ENCODE results near the genes DEFB118 and DEFB124.

DNA sequence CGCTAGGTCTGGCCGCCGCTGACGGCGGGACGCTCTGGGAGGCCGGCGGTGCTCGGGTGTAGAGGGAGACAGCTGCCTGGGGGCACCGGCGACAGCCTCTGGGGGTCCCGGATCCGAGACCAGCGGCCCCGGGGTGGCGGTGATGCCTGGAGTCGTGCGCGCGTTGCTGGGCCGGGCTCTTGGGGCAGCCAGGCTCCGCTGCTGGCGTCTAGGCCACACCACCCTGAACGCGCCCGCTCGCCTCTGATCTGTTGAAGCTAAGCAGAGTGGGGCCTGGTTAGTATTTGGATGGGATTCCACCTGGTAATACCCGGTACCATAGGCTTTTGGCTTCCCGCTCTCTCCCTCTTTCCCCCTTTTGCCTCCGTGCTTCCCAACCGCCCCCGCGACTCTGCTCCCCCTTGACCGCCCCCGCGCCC, 1383.6 kb upstream of the DEFB115 start:
- PRO-cap, result no peak

GRCh38 chr20:29883951-29884933, 1373.2 kb upstream of the DEFB115 start:
- PRO-cap, result no peak

GRCh38 chr20:30486455-30487271, 770.8 kb upstream of the DEFB115 start:
- PRO-cap, result no peak

DNA sequence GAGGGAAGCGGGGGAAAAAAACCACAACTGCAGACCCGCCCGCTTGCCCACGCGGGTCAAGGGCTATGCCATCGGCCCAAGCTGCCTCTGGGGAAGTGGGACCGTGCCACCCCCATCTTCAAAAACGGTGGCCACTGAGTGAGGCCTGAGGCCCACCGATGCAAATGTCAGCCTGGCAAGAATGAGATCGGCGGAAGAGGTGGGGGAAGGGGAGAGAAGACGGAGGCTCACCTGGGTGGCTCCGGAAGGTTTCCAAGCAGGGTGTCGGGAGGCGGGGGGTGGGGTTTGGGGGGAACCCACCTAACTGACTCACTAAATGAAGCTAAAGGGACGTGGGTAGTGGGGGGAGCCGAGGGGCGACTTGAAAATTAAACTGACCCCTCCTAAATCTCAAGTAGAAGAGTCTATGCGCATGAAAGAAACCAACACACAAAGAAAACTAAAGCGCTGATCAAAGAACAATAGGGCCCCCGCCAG, 757.4 kb upstream of the DEFB115 start:
- PRO-cap, result no peak

DNA sequence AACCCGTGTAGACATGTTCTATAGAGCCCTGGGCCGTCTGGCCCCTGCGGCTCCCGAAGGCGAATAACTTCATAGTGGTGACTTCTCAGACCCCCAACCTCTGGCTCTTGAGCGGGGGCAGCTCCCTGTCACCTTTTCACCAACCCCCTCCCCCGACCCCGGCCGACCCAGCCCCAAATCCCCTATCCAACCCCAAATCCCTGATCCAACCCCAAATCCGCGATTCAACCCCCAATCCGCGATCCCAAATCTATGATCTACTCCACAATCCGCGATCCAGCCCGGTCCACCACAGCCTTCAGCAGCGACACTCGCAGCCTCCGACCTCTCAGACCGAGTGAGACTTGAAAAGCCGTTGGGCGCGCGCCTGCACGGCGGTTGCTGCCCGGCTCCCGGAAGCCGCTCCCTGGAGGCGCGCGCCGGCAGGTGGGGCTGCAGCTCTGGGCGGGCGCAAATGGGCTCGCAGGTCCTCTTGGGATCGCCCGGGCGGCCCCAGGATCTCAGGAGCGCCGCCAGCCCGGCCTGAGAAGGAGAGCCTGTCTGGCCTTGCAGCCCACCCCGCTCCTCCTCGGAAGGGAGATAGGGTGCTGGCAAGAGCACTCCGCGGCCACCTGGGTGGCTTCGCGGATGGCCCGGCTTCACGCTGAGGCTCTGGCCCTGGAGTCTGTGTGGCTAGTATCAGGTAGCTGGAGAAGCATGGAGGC, 533.5 kb upstream of the DEFB115 start:
- PRO-cap, result bidirectional peak, plus-strand start at position 489 of the sequence, minus-strand start at position 354 of the sequence

GRCh38 chr20:31368267-31368819, at the start of gene DEFB118:
Gene DEFB118, plus strand, starts transcription at chr20:31368601.
- PRO-cap, result no peak

GRCh38 chr20:31474638-31475517, at the start of gene DEFB124:
Gene DEFB124, minus strand, starts transcription at chr20:31475127.
- PRO-cap, result bidirectional peak, plus-strand start at chr20:31475292, minus-strand start at chr20:31475151

DNA sequence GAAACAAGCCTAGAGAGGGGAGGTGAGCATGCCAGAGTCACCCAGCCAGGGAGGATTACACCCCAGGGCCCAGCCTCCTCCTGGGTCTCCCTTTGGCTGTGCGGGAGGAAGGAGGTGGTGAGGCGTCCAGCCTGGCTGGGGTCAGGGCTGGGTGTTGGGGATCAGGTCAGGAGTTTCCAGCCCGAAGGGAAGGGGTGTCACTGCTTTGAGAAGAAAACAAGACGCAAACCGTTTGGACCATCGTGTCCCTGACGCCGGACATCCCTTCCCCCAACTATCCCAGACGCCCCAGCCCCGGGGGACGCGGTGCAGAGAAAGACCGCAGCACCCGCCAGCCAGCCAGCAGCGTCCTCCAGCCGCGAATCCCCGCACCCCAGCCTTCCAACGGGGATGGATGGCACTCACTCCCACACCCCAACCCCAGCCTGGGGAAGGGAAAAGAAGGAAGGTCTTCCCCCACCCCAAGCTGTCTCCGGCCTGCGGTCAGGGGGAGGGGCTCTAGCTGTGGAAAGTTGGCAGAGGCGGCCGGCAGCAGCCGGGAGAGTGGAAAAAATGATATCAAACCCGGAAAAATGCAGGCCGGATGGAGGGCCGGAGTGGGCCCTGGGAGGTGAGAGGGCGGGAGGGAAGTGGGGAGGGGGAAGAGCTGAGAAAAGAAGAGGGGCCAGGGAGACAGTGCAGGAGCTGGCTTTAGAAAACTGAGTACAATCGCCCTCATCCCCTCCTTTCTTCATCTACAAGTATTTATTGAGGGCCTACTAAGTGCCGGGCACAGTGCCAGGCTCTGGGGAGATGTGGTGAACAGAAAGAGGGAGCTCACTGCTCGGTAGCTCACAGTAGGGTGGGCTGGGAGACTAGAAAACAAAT, 10.6 kb downstream of the REM1 start:
- PRO-cap, result unidirectional peak, plus-strand start at position 311 of the sequence; bidirectional peak, plus-strand start at position 649 of the sequence, minus-strand start at position 437 of the sequence

DNA sequence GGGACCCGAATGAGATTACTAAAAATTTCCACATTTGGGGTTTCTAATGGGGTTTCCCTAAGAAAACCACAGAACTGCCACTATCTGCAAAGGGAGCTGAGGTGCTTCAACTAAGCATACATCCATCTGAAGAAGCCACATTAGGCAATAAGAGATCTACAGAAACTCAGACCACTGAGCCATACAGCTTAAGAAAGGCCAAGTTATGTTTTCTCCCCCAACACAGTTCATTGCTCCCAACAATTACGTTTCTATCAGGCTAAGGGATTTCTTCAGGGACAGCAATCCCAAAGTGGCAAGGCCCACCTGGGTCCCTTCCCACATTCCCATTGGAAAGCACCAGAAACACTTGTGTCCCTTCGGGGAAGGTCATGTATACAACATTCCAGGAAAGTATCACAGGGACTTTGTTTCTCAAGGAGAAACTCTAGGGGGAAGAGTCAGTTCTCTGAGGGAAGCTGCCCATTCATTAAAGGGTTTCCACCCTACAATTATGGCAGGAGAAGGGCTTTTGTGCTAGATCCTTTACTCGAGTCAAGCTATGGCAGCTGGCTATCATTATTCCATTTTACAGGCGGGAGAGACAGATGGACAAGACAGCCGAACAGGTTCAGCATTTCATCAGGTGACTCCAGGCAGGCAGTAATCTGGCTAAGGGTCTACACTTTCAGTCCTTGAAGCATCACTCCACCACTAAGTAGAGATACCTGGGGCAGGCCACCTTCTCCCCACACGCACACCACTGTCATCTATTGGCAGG, 4.9 kb downstream of the BCL2L1 start:
- PRO-cap, result no peak

GRCh38 chr20:31811967-31812186, 7.3 kb upstream of the MYLK2 start:
- PRO-cap, result no peak

DNA sequence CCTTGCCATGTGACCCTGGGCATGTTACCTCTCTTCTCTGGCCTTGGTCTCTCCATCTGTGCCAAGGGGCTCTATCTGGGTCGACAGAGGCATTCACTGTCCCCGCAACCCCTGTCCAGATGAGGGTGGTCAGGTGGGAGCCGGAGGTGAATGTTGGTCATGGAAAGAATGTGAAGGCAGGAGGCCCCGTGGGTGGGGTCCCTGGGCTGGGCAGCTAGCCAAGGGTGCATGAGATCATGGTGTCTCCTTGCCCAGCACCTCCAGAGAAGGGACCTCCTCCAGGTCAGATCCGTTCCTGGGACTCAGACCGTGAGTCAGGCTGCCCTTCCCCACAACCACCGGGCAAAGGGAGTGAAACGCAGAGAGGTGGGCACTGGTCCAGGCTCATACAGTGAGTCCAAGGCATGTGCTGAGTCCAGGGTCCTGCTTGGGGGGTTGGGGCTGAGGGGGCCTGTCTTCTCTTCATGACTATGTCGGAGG, 3.5 kb downstream of the FOXS1 start:
- PRO-cap, result no peak

DNA sequence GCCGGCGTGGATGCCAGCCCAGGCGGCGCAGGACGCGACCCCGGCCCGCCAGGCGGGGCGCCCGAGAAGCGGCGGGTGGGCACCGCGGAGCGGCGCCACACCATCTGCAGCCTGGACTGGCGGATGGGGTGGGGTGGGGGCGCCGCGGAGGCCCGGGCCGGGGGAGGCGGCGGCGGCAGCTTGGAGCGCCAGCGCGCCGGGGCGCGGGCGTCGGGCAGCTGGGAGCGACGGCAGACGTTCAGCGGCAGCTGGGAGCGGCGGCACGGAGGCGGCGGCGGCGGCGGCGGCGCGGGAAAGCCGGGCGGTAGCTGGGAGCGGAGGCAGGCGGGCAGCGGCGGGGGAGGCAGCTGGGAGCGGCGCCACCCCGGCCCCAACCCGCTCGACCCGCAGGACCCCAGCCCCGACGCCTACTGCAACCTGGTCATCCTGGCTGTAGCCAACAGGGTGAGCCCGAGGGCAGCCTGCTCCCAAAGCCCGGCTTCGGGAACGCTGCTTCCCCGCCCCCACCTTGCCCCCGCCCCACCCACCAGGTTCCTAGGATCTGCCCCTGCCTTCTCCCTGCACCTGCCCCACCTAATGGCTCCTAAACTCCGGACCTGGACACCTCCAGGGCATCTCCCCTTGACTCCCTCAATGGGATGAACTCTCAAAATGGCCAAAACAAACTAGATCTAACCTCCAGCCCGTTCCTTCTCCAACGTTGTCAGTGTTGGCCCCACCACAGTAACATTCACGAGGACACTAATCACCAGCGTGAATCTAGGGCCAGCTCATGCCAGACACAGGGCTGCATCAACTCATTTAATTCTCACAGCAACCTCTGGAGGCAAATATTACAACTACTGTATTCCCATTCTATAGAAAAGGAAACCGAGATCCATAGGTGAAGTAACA, 9.0 kb downstream of the CCM2L start:
- PRO-cap, result no peak

GRCh38 chr20:32195763-32196694, 11.5 kb downstream of the PLAGL2 start:
- PRO-cap, result no peak

DNA sequence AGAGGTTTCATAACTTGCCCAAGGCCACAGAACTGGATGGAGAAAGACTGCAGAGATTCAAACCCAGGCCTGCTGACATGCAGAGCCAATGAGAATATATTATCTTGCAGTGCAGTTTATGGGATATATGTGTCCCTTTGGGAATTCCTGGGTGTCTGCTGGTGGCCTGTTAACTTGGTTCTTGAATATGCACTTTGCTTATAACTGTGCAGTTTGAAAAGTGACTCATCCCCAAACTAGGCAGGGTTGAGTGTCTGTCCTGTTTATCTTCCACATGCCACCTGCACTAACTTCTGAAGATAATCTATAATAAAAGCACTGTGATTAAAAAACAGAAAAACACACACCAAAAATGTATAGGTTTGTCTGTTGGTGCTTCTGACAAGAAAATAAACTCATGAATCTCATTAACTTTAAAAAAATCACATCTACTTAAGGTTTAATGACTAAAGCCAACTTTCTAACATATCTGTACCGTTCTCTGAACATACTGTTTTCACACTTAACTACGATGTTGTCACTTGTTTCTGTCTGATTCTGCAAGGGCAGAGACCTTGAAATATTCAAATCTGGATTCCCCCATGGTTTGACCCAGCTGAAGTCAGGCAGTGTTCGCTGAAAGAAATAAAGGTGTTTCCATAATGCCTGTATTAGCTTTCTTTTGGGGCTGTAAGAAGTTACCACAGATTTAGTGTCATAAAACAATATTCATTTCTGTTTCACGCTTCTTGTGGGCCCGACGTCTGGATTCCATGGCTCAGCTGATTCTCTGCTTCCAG, 2.8 kb upstream of the ASXL1 start:
- PRO-cap, result no peak

GRCh38 chr20:32358943-32359579, 930 bp downstream of the ASXL1 start:
- PRO-cap, result bidirectional peak, plus-strand start at chr20:32358986, minus-strand start at chr20:32358784; bidirectional peak, plus-strand start at chr20:32359289, minus-strand start at chr20:32359183

- PRO-cap, result no peak
Observed at GRCh38 chr20:32445887-32446329, 87.8 kb downstream of the ASXL1 start.

- PRO-cap, result no peak
Observed at GRCh38 chr20:32457884-32458811, 100.0 kb downstream of the ASXL1 start.

- PRO-cap, result no peak
Observed at GRCh38 chr20:32479650-32480488, 105.3 kb downstream of the NOL4L start.

DNA sequence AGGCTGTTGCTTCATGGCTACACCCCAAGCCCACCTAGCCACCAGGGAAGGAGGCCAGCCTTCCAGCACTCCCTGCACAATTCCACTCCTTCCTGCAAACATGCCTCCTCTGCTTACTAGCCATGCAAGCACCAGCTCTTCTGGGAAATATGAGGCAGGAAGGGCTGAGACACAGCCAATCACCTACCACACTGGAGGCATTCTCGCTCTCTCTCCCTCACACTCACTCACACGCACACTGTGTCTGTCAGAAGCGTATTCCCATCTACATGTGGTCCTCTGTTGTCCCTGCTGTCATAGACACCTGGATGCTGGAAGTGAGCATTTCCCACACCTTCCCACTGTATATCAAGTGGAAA, 104.3 kb downstream of the NOL4L start:
- PRO-cap, result no peak

- PRO-cap, result no peak
Observed at GRCh38 chr20:32484062-32484498, 101.1 kb downstream of the NOL4L start.

Measured in gallbladder (tissue), 1 donor.